ENCODE data around the genes USP48 and C1QC.

- PRO-cap = no peak
These were observed 29.6 kb downstream of the RAP1GAP start for GRCh38 chr1:21639546-21640033.

DNA sequence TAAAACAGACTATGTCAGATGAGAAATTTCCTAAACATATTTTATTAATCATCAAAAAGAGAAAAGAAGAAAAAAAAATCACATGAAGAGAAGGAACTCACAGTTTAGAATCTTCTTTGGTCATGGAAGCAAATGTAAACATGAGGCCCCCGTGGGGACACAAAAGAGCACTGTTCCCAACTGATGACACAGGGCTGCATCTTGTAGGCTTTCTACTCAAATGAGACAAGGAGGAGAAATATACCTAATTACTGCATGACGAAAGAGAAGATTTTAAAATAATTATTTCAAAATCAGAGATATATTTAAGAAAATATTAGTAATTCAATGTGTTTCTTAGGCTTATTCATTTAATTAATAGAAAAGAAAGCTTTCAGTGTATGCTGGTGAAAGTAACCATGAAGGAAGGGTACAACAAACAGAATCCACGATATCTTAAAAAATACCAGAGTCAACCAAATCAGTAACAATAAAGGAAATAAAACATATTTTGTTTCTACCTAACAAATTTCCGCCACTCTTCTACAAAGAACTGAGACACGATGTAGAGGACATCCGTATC is 36.5 kb upstream of the RAP1GAP start:
- PRO-cap = no peak

DNA sequence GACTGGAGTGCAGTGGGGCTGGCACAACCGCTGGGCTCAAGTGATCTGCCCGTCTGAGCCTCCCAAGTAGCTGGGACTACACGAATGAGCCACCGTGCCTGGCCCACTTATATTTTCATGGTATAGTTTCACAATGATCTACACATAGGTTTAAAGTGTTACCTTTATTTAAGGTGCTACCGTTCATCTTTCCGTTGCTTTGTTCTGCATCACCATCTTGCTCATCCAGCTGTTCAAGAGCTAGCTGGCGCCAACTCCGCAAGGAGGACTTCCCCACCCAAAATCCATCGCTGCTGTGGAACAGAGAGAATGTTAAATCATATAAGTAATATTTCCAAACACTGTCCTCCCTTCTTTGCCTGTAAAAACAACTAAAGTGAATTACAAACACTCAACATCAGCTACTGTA is 51.7 kb upstream of the RAP1GAP start:
- PRO-cap = no peak

DNA sequence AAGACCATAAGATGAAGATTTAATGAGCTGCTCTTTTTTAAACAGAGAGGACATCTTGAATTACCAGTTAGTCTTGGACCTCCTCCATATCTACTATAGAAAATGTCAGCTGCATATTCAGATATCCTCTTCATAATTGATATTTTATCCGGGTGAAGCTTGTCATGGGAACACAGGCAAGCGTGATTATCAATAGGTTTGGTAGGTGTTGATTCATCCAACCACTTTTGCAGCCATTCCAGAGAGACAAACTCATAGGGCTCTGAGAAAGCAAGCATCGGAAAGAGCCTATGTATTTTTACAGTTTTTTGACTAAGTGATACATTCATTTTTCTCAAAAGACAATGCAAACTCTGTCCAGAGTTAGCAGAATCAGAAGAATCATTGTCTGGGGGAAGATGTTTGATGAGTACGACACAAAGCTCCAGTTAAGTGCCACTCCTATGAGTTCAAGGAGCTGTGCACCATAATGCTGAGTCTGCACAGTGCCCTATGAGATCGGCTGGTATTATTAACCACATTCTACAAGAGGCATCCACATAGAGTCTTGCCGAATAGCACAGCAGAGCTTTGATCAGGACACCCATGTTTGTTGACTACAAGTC is 54.8 kb upstream of the RAP1GAP start:
- PRO-cap = no peak

- PRO-cap = bidirectional peak, plus-strand start at chr1:21782855, minus-strand start at chr1:21782840; bidirectional peak, plus-strand start at chr1:21783304, minus-strand start at chr1:21783030
These were observed at the start of gene USP48 for GRCh38 chr1:21782508-21783365. USP48 (minus strand) TSS chr1:21783149.

- PRO-cap = no peak
These were observed 19.1 kb downstream of the LDLRAD2 start for GRCh38 chr1:21831121-21831615.

- PRO-cap = no peak
These were observed 32.0 kb downstream of the LDLRAD2 start for GRCh38 chr1:21844075-21844434.

DNA sequence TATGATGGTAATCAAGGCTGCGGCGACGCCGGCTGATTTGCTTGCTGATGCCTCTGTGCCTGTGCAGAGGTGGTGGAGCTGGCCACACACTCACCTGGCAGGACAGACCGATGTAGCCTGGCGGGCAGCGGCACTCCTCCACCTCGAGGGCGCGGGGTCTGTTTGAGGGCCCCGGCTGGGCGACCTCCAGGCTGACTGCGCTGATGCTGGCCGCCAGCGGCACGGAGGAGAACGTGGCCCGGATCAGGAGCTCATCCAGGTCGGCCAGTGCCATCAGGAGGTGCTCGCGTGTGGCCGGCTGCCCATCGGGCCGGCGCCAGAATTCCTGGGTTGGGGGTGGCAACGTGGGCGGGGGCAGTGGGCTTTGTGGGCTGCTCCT is 52.7 kb downstream of the LDLRAD2 start:
- PRO-cap = no peak

- PRO-cap = no peak
These were observed 27.3 kb downstream of the HSPG2 start for GRCh38 chr1:21909490-21910492.

GRCh38 chr1:21913715-21914497 is 23.2 kb downstream of the HSPG2 start:
- PRO-cap = no peak

DNA sequence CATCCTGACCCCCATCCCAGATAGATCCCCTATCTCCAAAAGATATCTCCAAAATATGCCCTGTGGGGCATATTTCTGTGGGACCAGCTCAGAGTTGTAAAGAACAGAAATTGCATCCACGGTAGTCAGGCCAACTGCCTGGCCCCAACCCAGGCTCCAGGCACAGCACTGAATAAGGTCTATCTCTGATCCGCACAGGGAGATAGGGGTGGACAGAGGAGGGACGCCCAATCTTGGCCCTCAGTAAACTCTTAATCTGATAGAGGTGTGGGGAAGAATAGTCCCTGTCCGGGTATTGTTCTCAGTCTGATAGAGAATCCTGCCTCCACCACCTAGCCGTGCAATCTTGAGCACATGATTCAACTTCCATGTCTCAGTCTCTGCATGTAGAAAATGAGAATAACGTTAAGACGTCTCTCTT is 2.0 kb upstream of the HSPG2 start:
- PRO-cap = no peak

DNA sequence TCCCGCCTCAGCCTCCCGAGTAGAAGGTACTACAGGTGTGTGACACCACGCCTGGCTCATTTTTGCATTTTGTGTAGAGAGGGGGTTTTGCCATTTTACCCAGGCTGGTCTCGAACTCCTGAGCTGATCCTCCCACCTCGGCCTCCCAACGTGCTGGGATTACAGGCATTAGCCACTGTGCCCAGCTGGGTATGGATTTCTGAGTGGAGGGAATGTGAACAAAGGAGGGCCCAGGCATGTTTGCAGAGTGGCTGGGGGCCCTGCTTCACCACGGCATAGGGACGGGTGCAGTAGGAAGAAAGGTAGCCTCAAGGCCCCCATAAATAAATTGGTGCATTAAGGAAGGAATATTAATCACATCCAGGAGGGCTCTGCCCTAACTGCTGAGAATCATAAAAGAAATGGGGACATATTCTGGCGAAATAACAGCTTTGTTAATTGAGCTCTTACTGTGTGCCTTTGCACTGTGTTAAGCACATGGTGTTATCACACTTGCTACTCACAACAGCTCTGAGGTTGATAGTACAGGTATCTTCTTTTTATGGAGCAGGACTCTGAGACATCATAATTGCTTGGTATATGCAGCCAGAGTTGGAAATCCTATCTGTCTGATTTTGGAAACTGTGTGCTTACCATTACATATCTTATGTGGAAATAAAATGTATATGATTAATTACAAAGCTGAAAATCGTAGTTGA is 43.9 kb downstream of the WNT4 start:
- PRO-cap = no peak

DNA sequence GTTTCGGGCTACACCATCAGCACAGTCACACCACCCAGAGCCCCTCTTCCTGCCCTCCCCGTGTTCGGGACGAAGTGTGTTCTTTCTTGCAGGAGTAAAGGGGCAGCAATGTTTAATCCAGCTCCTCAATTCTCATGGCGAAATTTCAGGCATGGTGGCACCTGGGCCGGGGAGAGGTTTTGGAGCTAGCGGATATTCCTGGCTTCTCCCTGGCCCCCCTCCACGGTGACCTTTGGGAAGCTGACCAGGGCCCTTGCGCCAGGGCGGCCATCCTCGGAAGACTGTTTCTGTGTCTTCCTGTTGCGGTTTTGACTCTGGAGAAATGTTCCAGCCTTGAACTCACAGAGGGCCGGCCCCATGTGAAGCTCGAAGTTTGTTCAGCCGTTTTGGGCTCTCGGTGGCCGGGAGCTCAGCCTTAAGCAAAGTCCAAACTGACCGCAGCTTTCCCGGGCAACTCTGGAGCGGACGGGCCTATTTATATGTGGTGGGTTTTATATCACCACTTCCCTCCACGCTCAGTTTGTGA is 16.9 kb upstream of the WNT4 start:
- PRO-cap = no peak

DNA sequence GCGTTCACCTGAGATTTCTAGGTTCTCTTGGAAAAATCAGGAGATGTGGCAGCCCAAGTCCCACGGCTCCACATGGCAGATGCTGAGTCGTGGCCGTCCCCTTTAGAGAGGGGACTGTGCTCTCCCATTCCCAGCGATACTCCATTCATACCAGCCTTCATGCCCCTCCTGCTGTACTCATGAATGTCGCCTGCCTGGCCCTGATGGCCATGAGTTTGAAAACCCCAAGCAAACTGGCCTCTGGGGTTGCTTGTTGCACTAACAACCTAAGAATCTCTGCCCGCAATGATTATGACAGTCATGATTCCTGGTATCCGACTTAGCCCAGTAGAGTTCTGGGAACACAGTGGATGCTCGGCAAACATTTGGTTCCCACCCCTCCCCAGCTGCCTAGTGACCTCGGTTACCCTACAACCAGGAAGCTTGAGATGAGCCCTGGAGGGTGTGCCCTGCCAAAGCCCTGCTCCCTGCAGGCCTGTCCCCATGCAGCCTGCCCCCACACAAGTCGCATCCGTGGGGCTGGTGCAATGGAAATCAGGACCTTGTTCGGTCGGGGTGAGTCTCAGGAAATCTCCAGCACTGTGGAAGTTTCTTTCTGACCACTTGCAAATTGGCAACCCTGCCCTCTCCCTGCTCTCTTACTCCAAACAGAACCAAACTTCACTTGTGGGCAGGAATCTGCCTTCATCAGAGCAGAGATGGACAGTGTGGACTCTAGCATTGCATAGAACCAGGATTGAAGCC is 76.0 kb upstream of the ZBTB40 start:
- PRO-cap = no peak

DNA sequence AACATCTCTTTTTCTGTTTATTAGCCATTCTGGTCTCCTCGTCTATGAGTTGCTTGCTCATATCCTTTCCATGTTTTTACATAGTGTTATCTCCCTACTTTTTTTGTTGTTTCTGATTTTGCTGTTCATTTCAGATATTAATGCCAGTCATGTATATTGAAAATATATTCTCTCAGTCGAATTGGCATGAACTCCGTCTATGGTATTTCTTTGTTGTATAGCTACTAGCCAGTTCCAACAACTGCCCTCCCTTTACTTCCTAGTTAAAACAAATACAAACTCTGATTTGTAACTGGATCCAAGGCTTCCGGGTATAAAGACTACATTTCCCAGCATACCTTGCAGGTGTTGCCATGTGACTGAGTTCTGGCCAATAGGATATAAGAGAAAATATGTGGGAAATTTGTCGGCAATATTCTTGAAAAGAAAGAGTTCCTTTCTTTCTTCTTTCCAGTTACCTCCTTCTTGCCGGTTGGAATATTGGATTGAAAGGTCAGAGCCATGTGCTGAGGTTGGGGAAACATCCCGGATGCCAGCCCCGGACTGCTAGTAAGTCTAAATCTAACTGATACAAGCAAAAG is 23.1 kb upstream of the ZBTB40 start:
- PRO-cap = unidirectional peak, plus-strand start at position 441 of the sequence

- PRO-cap = no peak
These were observed 2.7 kb downstream of the ZBTB40 start for GRCh38 chr1:22454240-22454808.

DNA sequence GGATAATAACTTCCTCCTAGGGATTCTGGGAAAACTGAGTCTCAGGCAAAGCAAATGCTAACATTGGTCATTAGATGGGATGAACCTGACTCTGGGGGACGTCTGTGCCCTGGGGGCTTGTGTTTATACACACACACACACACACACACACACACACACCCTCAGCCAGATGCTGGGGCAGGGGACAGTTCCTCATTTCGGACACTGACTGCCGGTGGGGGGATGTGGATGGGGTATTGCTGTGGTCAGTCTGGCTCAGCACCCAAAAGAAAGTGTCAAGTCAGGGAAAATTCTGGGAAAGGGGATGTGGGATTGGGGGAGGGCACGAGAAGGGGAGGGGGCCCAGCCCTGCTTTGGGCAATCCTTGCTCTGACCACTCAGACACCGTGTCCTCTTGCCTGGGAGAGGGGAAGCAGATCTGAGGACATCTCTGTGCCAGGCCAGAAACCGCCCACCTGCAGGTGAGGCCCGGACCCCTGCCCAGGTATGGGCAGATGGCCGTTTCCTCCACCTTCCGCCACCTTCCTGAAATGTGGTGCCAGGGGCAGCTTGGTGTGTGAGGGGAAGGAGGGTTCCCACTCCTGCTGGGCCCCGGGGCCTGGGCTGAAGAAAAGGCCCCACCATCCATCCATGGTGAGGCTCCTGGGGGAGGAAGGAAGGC is at the start of gene C1QC:
Gene C1QC, plus strand, starts transcription at position 380 of the 661 bp plus-strand sequence.
- PRO-cap = no peak

- PRO-cap = no peak
These were observed 6.4 kb downstream of the C1QB start for GRCh38 chr1:22659419-22659876.

GRCh38 chr1:22829824-22830769 is 119.5 kb downstream of the EPHB2 start:
- PRO-cap = no peak

GRCh38 chr1:22913297-22914058 is 59.2 kb downstream of the LACTBL1 start:
- PRO-cap = no peak